Melanocyte of skin (primary cell): ENCODE measurements around the gene VPS26C.

GRCh38 chr21:36788096-36788866 lies 89.4 kb downstream of the SIM2 start:
- CAGE, long polyA plus RNA, 2 experiments: no peak in any of the 2 experiments

DNA sequence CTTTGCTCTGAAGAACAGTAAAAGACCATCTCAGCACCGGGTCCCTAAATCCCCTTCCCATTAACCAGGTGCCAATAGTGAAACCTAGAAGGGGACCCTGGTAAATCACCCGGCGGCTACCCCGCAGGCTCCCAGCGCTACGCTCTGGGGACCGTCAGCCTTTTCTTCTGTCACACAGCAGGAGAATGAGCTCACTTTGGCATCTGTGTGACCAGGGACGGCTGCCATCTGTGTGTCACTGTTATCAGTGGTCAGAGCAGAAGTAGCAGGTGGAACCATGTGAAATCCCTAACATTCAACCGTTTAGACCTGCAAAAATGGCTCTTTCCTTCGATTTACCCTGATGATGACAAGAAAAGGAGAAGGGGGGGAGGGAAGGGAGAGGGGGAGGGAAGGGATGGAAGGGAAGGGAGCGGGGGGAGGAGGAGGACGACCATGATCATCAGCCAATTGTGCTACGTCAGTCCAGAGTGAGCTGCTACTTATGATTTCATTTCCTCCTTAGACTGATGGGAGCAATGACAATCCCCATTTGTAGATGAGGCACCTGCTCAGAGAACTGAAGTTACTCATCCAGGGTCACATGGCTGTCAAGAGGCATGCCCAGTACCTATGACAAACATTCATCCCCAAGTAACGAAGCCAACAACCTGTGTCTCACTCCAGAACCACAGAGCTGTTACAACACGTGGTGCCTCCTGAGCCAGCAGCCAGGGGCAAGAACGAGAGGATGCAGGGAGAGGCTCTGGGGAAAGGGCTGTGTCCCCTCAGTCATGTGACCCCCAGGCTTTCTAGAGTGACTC lies 93.4 kb downstream of the SIM2 start:
- CAGE, long polyA plus RNA, 2 experiments: no peak in any of the 2 experiments

GRCh38 chr21:36965184-36965932 lies 1.1 kb downstream of the HLCS start:
- CAGE, long polyA plus RNA, 2 experiments: no peak in any of the 2 experiments

GRCh38 chr21:36980265-36981059 lies 14.0 kb upstream of the HLCS start:
- CAGE, long polyA plus RNA, 2 experiments: no peak in any of the 2 experiments

DNA sequence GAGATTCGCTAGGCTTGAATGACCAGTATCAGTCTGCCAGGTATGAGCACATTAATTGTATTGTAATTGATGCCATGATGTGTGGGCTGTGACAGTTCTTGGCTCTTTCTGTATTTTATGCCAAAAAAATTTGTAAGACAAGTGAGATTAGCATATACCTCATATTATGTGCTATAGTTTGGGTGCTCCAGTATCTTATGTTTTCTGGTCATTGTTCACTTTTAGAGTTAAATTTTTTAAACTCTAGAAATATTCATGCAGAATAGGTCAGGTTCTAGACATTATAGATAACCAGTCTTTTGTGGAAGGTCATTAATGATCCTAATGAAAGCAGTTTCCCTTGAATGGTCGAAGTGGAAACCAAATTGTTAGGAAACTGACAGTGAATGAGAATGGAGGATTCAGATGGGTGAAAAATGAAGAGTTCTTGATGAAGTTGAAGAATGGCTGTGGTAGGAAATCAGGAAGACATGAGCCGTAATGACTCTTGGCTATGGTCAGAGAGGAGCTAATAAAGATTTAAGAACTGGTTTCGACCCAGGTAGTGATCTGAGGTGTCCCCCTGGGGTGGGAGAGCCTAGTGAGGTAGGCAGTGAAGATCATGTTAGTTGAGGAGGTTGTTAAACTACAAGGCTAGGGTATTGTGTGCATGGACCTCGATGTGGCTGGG lies 12.2 kb downstream of the TTC3 start:
- CAGE, long polyA plus RNA, 2 experiments: no peak in any of the 2 experiments

- CAGE, long polyA plus RNA, 2 experiments: no peak in any of the 2 experiments
Observed at GRCh38 chr21:37207122-37207825, 59.9 kb downstream of the VPS26C start.

DNA sequence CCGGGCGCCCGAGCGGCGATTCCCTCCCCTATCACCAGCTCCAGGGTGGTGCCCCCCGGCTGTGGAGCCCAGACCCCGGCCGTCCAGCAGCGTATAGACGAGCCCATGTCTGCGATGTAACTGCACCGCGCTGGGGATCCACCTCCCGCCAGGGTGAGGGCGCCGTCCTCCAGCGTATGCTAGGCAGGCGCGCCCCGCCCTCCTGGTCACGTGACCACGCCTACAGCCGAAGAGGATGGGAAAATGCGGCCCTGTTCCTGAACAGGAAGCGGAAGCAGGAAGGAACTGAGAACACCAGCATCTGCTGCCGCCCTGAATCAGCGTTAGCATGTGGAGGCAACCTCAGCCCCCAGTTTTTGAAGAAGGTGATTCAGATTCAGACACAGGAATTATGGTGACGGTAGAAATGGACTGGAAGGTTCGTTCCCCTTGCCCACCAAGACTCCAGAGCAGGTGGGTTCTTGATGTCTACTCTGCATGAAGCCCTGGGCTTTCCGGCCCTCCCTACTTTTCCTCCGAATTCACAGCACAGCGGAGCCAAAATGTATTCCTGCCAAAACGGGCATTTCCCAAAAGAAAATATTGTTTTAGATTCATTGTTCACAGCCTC lies 45.9 kb downstream of the VPS26C start:
- CAGE, long polyA plus RNA, 2 experiments: no peak in any of the 2 experiments

DNA sequence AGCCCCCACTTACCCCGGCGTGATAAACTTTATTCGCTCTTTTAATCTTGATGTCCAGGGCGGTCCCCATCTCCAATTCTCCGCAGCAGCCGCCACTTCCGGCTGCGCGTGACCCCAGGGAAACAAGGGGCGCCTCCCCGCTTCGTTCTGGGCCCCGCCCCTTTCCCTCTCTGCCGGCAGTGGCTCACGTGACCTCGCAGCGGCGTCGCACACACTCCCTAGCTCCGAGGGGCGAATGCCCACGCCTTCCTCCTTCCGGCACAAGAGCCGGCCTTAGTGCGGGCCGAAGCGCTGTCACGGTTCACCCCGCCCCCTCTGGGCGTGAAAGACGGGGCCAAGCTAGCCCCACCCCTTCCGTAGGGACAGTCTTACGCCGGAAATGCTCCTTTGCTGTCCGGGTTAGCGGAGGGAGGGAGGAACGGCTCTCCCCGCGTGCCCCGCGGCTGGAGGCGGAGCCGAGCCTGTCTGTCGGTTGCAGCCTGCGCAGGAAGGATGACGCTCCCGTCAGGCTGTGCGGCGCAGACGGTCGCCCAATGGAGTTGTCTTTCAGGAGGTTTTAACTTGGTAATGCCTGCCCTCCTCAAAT lies at the start of gene VPS26C:
TSS of gene VPS26C (minus strand) at position 110 of the 586 bp plus-strand sequence.
- CAGE, long polyA plus RNA, 2 experiments: no peak in any of the 2 experiments

GRCh38 chr21:37368574-37369027 lies 2.0 kb downstream of the DYRK1A start:
- CAGE, long polyA plus RNA, 2 experiments: no peak in any of the 2 experiments

- CAGE, long polyA plus RNA, 2 experiments: no peak in any of the 2 experiments
Observed at GRCh38 chr21:37397922-37398347, 31.4 kb downstream of the DYRK1A start.

DNA sequence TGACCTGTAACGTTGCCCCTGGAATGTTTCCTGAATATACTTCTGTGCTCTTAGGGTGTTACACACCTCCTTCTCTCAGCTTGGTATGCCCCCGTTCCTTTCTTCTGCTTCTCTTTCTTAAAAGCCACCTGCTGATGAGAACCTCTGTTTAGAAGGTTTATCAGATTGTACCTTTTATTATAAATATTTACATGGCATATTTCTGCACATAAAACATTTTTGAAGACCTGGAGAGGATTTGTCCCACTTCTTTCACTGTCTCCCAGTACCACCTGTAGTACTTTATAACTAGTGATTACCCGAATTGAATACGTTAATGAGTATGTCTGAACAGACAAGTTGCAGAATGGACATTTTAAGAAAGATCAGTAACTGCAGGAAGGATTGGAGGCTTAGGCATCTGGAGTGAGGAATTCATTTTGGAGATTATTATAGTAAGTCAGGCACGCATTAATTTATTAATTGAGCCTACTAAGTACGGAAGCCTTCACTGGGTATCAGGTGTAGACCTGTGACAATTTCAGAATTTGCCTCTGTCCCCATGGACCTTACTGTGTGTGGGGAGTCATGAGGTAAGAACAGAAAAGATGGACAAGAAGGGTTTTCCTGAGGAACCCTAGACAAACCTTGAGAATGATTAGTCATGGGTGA lies 77.5 kb downstream of the DYRK1A start:
- CAGE, long polyA plus RNA, 2 experiments: no peak in any of the 2 experiments

DNA sequence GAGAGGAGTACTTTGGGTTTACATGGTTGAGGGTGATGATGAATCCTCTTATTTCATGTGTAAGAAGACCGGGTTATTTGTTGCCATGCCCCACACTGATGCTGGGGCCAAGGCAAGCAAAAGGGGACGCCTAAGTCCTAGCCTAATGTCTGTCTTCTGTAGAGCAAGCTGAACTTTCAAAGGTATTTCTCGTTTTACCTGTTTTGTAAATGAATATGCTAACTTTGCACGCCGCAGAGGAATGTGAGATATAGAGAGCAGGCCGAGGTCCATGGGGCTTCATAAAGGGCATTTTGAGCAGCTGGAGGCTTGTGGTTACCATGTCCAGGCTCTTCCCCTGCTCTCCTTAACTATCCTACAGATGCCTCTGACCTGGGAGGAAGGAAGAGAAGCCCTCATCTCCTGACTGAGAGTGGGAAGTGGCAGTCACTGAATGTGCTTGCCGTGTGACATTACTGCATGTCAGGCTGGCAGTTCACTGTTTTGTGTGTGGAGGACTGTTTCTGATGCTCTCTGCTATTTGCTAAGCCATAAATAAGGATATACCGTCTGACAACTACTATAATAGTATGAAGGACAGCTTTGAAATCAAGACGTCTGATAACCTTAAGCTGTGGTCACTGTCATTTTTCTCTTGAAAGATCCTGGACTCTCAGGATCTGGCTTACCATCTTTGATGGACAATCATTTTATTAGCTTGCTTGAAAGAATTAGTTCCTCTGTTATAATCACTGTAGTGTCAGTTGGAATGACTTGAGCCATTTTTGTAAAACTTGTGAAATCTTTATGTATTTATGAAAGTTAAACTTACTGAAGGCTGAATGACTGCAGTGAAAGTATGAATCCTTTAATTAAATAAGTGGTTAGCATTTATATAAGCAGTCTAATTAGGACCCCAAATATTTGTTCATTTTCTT lies 92.2 kb downstream of the DYRK1A start:
- CAGE, long polyA plus RNA, 2 experiments: no peak in any of the 2 experiments

GRCh38 chr21:37472627-37473018 lies 106.0 kb downstream of the DYRK1A start:
- CAGE, long polyA plus RNA, 2 experiments: no peak in any of the 2 experiments

DNA sequence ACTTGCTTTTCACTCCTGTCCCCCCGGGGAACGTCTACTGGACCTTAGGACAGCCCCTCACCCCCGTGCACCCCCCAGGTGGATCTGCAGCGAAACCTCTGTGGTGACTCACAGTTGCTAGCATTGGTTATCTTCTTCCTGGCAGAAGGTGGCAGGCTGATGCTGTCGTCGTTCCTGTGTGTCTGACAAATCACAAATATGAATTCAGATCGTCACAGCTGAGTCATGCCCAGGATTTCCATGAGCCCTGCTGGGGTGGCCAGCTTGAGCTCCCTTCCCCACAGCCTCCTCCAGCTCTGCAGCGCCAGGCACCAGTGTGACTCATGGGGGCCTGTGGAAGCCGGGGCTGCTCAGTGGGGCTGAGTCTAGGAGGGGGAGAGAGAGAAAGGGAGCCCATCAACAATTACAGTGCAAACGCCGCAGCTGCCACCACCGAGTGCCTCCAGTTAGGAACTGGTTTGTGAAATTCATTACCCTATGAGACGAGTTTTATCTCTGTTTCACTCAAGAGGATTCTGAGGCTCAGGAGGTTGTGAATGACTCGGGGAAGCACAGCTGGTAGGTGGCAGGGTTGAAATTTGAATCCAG lies 197.8 kb downstream of the DYRK1A start:
- CAGE, long polyA plus RNA, 2 experiments: no peak in any of the 2 experiments

GRCh38 chr21:37751142-37751798 lies 165.0 kb downstream of the KCNJ6 start:
- CAGE, long polyA plus RNA, 2 experiments: no peak in any of the 2 experiments

DNA sequence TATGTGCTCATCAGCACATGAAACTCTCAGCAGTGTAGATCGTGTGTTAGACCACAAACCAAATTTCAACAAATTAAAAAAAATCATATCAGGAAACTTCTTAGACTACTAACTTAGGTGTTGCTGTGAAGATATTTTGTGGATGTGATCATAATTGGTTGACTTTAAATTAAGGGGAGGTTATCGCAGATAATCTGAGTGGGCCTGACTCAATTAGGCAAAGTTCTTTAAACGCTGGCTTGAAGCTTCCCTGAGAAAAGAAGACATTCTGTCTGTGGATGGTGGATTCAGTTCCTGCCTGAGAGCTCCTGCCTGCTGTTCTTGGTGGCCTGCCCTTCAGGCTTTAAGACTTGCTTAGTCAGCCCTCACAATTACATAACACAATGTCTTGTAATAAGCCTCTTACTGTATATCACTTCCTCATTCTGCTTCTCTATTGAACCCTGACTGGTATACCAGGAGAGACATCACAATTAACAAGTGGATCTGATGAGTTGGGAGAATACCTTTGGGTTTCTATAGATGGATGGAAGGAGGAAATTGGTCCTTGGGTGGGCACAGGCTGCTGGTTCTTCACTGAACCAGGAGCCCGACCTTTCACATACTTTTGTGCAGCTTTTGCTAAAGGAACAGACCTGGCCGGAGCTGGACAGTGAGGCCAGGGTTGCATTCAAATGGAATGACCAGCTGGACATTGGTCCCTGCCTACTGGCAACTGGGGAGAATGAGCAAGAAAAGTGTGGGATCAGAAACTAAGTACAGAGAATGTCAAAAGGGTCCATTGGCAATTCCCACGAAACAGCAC lies 50.2 kb downstream of the KCNJ6 start:
- CAGE, long polyA plus RNA, 2 experiments: no peak in any of the 2 experiments

- CAGE, long polyA plus RNA, 2 experiments: no peak in any of the 2 experiments
Observed at GRCh38 chr21:38291999-38292198, 35.1 kb downstream of the KCNJ15 start.

DNA sequence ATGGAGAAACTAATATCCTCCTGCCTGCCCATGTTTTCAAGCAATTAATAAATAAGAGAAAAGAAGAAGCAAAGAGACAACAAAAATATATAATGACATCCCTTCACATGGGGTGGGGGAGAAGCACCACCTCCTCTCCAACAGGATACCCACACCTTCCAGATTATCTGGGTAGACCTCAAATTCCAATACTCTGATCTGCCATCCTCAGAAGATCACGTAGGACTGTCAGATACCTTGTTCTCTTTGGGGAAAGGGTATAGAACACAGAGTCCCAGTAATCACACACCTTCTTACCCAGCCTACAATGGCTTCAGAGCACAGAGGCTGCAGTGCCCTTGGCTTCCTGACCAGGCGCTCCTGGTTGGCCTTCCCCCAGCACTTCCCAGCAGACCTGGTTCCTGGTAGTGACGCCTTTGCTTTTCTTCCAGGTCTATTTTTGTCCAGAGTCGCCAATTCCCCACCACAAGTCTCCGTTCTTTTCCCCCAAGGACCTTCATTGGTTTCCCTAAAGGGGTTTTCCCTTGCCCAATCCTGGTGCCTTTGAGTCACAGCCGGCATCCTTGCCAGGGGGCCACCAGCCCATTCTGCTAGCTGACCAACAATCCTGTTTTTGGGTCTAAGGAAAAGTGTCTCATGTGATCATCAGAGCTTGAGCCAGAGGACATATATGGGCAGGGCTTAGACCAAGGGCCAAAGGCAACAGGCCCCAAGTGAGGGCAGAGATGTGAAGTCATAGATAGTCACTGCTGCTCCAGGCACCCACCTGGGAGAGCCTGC lies 84.7 kb downstream of the KCNJ15 start:
- CAGE, long polyA plus RNA, 2 experiments: no peak in any of the 2 experiments

DNA sequence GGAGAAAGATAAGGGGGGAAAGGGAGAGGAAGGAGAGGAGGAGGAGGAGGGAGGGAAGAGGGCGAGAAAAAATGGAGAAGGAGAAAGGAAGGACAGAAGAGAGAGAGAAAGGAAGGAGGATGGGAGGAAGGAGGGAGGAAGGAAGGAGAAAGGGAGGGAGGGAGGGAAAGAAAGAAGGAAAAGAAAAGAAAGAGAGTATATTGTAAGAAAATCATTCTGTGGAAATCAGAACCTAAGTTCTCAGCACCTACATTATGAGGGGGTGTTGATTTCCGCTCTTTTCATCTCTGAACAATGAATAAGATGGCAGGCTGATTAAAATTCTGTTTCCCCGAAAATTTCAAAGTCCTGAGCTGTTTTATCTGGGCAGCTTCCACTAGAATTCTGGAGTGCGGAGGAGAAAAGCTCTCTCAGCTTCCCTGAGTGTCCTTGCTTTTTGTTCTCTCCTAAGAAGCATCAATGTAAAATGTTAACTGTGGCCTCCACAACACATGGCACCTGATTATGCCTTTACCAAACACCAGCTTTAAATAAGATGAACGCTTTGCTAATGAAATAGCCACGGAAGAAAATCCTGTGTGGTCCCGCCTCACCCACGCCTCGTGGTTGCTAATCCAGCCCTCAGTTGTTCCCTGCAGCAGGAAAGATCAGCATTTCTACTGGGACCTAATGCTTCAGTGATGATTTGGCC lies 1.6 kb upstream of the ERG start:
- CAGE, long polyA plus RNA, 2 experiments: no peak in any of the 2 experiments

GRCh38 chr21:38795537-38795909 lies 10.2 kb upstream of the ETS2 start:
- CAGE, long polyA plus RNA, 2 experiments: no peak in any of the 2 experiments